Measurements from ENCODE around the gene PRKCA.

GRCh38 chr17:64989113-64989383, 67.5 kb downstream of the GNA13 start:
- PRO-cap: no peak

- PRO-cap: no peak
Observed at GRCh38 chr17:65042943-65043446, 13.5 kb downstream of the GNA13 start.

GRCh38 chr17:65066080-65066283, 9.4 kb upstream of the GNA13 start:
- PRO-cap: no peak

DNA sequence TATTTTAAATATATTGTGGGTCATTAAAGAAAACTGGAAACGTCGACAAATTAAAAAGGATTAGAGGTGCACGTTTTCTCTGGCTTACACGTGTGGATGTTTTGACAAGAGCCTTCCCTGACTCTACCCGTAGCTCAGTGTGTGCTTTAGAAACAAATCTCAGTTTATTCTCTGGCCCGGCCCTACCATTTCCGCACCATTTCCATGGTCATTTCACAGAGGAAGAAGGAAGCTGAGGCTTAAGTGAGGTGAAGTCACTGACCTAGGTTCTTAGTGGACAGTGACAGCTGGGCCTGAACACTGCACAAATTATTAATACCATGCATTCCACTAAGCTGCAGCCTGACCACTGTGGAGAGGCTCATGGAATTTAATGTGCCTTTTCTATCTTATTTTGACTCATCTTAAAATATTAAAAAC, 990 bp downstream of the CEP112 start:
- PRO-cap: no peak

- PRO-cap: no peak
Observed at GRCh38 chr17:66222543-66223345, 6.5 kb downstream of the APOH start.

DNA sequence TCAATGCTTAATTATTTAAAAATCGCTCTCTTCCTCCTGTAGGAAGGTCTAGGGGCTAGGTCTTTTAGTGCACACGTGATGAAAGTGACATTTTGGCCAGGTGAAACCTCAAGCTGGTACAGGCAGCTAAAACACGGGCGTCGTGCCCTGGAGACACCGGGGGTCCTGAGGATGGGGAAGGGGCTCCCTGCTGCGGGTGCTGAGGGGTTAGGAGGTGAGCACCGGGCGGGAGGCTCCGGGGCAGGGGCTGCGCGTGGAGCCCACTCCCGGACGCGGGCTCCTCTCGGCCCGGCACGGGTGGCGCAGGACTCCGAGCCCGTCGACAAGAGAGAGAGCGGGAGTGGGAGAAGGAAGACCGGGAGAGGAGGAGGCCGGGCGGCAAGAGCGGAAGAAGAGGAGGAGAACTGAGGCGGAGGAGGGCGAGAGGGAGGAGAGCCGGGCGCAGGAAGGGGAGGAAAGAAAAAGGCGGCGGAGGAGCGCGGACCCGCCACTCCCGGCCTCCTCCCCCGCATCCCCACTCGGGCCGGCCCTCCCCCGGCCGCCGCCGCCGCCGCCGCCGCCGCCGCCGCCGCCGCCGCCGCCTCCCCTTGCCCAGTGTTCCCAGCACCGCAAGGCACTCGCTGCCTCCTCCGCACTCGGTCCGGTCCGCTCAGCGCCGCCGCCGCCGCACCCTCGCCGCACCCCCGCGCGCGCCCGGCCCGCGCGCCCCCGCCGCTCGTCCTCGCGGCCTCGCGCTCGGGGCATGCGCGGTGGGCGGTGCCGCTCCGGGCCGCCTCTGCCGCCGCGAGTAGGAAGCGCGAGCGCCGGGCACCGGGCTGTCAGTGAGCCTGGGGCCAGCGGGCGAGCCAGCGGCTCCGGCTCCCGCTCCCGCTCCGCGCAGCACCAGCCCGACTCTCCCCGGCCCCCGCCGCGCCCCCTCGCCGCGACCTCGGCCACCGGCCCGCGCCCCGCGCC, at the start of gene PRKCA:
PRKCA (plus strand) TSS at position 818 of the 954 bp plus-strand sequence.
- PRO-cap: bidirectional peak, plus-strand start at position 821 of the sequence, minus-strand start at position 695 of the sequence

- PRO-cap: no peak
Observed at GRCh38 chr17:66399047-66399294, 96.6 kb downstream of the PRKCA start.

- PRO-cap: no peak
Observed at GRCh38 chr17:66459633-66460563, 157.5 kb downstream of the PRKCA start.

DNA sequence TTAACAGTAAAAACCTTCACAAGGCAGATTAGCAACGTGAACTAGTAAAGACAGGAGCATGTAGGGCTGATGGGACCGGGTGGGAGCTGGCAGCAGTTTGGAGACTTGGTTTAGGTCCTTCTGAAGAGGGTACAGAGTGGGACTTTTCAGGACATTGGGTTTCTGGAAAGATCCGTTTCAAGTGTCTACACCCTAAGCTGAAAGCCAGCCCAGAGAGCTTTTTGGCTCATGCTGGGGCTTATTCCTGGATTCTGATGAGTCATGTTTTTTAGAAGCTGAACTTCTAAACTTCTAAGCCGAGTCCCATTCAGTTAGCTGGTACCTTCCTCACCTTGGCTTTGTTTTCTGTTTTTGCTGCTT, 205.1 kb downstream of the PRKCA start:
- PRO-cap: no peak

GRCh38 chr17:66539865-66540815, 237.7 kb downstream of the PRKCA start:
- PRO-cap: no peak

DNA sequence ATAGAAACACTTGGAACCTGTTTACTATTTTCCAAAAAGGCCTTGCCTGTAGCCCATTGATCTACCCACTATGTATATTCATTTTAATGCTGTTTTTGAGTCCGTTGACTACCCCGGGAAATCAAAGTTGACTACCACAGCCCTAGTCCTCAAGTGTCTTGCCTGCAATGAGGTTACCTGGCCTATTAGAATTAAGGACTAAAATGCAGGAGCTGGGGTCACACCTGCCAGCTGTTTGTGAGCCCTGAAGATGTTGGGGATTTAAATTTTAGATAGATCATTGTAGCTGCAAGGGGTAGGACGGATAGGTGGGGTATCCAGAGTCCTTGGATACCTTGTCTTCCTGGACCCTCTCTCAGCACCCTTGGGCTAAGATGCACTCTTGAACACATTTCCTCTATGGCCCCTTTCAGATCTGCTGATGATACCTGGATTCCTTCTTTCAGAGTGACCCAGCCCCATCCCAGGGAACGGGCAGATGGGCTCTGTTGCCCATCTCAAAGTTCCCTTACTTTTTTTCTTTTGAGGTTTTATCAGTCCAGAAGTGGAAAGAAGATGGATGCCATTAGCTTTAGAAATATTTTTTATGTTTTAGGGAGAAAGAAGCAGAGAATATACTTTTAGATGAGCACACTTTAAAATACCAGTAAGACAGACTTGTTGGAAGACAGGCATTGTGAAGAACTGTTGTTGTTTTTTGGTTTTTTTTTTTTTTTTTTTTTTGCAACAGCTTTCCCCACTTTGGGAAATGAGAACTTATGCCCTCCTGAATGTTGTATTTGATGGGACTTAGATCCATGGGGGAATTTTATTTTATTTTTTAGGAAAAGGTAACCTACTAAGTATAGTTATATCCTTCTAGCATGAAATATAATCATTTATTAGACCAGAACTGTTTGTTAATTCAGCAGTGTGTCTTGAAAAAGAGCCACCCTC, 263.6 kb downstream of the PRKCA start:
- PRO-cap: no peak

DNA sequence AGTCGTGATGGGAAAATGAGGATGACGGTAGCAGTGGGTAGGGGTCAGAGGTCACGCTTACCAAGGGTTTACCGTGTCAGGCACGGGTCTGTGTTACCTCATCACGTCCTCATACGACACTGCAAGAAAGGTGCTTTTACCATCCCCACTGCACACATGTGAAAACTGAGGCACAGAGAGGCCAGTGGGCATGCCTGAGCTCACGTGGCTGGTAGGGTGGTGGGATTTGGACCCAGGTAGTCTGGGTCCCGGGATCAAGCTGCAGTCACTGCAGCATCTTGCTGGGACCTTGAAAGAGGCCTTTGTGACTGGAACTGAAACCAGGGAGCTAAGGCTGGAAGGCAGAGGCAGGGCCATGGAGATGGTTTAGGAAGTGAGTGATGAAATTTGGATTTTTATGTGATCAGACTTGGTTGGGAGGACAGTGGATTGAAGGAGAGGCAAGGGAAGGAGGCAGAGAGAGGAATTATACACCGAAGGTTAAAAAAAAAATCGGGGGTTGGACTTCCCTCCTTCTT, 255.5 kb upstream of the CACNG5 start:
- PRO-cap: no peak

DNA sequence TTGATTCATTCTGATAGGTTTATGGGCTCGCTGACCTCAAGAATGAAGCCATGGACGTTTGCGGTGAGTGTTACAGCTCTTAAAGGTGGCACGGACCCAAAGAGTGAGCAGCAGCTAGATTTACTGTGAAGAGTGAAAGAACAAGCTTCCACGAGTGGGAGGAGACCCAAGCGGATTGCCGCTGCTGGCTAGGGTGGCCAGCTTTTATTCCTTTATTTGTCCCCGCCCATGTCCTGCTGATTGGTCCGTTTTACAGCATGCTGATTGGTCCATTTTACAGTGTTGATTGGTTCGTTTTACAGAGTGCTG, 17.5 kb downstream of the CACNG4 start:
- PRO-cap: no peak

GRCh38 chr17:67019882-67020458, 24.4 kb upstream of the CACNG1 start:
- PRO-cap: no peak

DNA sequence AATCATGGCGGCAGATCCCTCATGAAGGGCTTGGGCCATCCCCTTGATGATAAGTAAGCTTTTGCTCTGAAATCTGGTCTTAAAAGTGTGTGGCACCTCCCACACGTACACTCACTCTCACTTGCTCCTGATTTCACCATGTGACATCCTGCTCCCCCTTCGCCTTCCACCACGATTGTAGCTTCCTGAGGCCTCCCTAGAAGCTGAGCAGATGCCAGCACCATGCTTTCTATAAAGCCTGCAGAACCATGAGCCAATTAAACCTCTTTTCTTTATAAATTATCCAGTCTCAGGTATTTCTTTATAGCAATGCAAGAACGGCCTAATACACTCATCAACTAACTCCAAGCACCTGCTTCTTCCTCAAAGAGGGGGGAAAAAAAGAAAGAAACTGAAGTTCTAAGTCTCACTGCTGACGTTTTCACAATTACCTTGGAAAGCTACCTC, 88.0 kb downstream of the HELZ start:
- PRO-cap: no peak

DNA sequence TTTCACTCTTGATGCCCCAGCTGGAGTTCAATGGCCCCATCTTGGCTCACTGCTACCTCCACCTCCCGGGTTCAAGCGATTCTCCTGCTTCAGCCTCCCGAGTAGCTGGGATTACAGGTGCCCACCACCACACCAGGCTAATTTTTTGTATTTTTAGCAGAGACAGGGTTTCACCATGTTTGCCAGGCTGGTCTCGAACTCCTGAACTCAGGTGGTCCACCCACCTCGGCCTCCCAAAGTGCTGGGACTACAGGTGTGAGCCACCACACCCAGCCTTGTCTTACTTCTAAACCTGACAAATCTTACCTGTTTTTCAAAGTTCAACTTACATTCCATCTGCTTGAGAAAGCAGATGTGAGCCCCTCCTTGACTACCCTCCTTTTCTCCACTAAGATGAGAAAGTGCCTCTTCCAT, 73.1 kb downstream of the HELZ start:
- PRO-cap: no peak

GRCh38 chr17:67215888-67216425, 29.0 kb downstream of the HELZ start:
- PRO-cap: no peak

DNA sequence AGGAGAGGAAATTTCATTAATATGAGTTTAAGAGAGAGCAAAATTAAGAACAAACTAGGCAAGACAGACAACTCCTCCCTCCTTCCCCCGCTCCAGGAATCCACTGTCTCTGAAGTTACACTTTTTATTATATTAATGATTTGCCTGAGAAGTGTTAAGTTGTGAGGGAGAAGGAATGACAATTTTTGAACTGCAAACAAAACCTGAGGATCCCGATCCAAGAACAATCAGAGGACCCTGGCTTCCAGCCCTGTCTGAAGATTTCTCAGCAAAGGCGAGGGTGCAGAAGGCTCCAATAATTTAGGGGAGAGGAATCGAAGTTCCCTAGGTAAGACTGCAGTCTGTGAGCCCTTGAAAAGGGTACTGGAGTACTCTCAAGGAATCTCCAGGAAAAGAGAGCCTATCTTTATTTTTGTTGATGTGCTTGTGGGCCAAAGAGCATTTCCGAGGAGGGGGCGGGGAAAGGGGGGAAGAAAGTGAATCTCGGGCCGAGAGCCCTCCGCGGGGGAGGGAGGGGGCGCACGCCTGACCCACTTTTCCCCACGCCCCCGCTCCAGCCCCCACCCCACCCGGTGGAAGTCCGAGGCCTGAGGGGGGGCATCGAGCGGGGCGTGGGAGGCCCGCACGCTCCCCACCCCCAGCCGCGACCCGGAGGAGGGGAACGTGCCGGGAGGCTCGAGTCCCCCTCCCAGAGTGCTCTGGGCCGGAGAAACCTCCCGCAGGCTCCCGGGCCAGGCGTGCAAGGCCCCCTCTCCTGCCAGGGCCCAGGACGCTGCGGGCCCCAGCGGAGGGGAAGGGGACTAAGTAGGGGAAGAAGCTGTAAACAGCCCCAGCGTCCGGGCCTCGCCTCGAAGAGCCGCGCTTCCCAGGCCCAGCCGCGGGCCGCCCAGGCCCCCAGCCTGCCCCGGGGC, 615 bp downstream of the HELZ start:
- PRO-cap: no peak

GRCh38 chr17:67431667-67432069, 54.6 kb downstream of the PITPNC1 start:
- PRO-cap: no peak

- PRO-cap: no peak
Observed at GRCh38 chr17:67434007-67434548, 57.0 kb downstream of the PITPNC1 start.